Helper T cell (primary cell): Measurements from ENCODE around the genes PROS1 and OR5H15.

- PRO-cap, 2 experiments = peak in 2 of 2 experiments; most common minus-strand start chr3:75435026 (in 2)
Observed at GRCh38 chr3:75434707-75435232, 229.4 kb upstream of the FRG2C start.

GRCh38 chr3:78872036-78872729 lies 895.6 kb downstream of the ROBO1 start:
- PRO-cap, 2 experiments = no peak in any of the 2 experiments

DNA sequence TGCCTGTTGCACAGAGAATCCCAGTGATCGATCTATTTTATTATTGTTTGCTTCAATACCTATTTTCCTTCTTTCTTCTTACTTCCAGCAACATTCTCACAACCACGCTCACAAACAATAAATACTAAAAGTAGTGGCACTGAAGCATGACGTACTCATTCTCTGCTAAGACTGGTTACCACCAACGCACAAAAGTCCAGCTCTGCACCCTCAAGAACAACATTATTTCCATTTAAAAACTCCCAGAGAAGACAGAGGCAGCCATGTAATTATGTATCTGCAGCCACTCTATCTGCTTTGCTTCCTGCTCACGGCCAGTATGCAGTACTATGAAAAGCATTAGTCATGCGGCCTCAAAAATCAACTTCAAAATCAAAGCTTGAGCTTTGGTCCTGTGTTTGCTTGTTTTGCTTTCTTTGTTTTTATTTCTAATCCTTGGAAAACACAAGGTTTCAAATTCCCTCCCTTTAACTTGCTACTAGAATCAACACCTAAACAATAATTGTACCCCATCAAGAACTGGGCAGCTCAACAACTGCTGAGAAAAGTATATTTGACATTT lies 37.8 kb downstream of the GBE1 start:
- PRO-cap, 2 experiments = no peak in any of the 2 experiments

GRCh38 chr3:81762007-81762416 lies 567 bp upstream of the GBE1 start:
- PRO-cap, 2 experiments = no peak in any of the 2 experiments

- PRO-cap, 2 experiments = no peak in any of the 2 experiments
Observed at GRCh38 chr3:81788615-81789028, 27.2 kb upstream of the GBE1 start.

GRCh38 chr3:83687412-83687611 lies 1271.5 kb upstream of the CADM2 start:
- PRO-cap, 2 experiments = no peak in any of the 2 experiments

DNA sequence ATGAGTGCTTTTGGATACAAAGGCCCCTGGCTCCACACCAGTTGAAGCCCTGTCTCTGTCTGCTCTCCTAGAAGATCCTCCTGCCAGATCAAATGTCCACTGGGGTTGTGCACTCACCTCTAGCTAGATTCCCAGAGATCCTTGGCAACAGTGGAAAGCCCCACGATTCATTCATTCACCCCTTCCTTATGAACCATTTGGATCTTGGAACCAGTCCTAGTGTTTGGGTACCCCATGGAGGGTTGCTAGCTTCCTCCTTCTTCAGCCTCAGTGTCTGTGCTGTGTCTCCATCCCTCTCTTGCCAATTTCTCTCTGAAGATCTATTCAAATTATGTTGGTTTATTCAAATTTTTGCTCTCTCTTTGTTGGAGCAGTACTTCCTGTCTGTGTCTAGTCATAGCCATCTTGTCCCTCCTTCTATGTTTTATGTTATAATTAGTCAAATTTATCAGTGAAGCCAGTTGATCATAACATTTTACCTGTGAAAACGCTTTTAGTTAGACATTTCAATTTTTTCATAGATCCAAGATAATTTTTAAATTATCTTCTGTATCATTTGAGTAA lies 307.9 kb downstream of the VGLL3 start:
- PRO-cap, 2 experiments = no peak in any of the 2 experiments

DNA sequence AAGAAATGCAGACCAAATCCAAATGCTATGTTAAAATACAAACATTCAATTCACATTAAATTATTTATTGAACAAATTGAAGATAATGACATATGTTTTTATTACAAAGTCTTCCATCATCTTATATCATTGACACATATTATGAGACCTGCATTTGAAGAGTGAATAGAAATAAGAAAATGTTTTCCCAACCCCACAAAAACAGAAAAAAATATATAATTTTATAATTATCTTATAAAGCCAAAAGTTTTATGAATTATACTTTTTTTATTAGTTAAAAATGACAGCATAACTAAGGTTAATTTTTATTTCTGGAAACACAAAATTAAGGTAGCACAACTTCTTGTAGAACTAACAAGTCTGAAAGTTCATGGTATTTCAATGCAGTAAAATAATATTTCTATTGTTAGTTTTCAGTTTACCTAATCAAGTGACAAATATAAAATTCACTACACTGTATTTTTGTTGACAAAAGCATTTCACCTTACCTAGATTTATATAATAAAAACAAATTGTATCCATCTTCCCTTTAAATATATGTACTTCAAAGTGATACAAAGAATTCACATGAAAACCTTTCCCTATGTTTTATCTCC lies 50.3 kb downstream of the VGLL3 start:
- PRO-cap, 2 experiments = no peak in any of the 2 experiments

- PRO-cap, 2 experiments = no peak in any of the 2 experiments
Observed at GRCh38 chr3:86942793-86943724, 47.9 kb downstream of the VGLL3 start.

DNA sequence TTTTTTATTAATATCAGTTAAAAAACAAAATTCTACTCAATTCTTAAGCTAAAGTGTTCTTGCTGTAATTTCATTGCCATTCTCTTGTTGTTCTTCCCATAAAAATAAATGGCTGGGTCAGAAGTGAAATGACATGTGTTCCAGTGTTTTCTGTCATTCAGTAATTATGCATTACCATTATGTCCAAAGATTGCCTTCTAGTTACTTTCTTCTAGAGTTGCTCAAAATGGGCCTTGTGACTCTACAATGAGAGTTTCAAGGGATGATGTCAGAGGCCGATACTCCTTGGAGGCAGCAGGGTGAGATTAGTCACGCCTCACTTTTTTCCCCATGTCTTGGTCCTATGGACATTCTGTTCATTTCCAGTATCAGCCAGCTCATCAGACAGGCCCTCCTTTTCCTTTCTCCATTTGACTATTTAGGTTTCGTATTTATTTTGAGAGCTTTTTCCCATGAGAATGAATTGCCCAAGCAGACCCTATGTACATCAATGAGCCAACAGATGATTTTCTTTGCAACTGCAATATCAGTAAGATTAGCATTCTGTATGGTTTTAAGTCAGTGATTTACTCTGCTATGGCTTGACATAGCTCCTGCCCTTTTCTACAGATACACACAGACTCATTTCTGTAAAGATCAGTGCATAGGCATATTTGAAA lies 17.5 kb downstream of the VGLL3 start:
- PRO-cap, 2 experiments = no peak in any of the 2 experiments

- PRO-cap, 2 experiments = no peak in any of the 2 experiments
Observed at GRCh38 chr3:93973423-93974460, at the start of gene PROS1. Gene PROS1 (minus strand): TSS chr3:93973896.

DNA sequence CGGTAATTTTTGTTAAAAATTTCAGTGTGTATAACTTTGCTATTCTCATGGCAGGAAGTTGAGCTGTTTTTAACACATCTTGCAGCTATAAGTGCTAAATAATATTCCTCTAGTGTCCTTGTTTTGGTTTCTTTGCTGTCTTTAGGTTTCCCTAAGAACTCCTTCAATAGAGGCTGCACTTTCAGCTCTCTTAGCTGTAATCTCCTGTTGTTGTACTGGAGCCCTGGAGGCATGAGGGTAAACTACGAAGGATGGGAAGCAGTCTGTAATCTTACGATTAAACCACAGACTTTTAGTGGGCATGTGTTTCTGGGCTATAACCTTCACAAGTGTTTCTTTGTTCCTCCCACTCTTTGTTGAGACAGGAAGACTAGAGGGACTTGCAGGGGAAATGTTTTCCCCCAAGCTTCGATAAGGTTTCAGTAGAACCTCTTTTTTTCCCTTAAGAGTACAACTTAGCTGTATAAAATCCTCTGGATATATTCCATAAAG lies 1058.0 kb downstream of the NSUN3 start:
- PRO-cap, 2 experiments = no peak in any of the 2 experiments

- PRO-cap, 2 experiments = no peak in any of the 2 experiments
Observed at GRCh38 chr3:96617602-96618254, 196.7 kb upstream of the EPHA6 start.

GRCh38 chr3:97910009-97910489 lies 62.2 kb downstream of the RIOX2 start:
- PRO-cap, 2 experiments = no peak in any of the 2 experiments

- PRO-cap, 2 experiments = no peak in any of the 2 experiments
Observed at GRCh38 chr3:98166507-98166992, at the start of gene OR5H15. Gene OR5H15 (plus strand): TSS chr3:98166696.

- PRO-cap, 2 experiments = no peak in any of the 2 experiments
Observed at GRCh38 chr3:98525418-98525923, 2.8 kb upstream of the CLDND1 start.

DNA sequence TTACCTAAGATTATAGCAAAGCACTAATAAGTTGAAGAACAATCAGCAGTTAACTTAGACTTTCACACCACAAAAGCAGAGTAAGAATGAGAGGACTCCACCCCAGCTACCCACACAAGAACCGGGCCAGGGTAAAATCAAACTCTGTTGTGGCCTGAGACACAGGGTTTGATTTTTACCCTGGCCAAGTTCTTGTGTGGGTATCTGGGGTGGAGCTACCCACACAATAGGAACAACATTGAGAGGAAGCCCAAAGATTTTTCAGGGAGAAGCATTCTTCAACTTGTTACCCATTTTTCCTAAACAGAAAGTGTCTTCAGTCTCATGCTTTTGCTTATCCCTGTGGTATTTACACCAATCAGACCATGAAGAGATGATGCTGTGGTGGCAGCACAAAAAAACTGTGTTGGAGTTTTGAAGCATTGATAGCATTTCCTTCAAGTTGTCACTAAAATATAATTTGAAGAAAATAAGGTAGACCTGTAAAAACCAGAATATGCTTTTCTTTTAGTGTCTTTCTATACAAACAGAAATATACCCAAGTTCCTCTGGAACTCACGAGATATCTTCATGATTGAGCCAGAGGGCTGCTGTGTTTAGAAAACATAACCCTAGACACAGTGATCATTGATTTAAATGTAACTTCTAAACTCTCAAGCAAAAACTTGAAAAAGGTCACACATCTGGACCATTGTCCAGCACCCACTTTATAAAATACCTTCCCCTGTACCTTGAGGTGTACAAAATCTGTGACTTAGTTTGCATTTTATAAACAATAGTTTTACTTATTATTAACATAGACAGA lies 25.5 kb downstream of the CPOX start:
- PRO-cap, 2 experiments = peak in 2 of 2 experiments; most common plus-strand start position 561 of the sequence (in 1); most common minus-strand start position 312 of the sequence (in 2)

DNA sequence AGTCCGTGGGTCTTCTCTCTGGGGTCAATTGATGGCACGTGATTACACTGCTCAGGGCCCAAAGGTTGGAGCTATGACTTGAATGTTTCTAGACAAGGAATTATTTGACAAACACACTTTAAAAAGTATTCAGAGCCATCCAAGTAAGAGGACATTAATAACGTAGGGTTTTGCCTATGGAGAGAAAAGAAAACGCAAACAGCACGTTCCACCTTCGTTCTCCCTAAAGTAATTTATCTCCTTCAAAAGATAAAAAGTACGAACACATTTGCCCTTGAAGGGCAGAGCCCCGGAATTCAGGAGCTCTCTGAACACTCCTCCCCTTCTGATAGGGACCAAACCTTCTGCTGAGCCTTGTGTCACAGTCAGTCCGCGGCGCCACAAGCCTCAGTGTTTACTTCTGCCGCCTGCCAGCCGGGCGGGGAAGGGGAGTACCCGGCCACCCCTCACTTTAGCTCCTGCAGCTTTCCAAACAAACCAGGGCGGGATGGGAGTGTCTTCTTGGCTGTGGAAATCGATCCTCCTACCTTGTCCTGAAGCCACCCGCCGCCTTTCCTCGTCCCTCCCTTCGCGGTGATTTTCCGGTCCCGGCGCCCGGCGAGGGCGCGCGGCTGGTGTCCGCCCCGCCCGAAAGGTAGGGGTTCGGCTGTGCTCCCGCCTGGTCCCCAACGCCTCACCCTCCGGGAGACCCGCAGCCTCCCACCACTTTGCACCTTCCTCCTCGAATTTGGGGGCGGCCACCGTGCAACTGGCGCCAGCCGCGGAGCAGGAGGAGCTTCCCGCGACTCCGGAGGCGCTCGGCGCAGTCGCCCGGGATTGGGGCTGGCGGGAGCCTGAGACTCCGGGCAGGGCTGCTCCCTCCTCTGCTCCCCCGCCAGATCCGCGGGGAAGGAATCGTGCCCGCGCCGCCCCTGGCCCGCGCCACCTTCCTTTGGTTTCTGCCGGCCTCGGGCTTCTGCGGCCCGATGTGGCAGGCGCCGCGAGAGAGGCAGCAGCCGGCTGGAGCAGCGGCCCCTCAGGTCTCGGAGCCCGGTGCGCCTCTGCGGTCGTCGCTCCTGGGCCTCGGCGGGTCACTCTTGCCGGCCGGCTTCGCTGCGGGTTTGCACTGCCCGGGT lies 30.9 kb upstream of the ST3GAL6 start:
- PRO-cap, 2 experiments = no peak in any of the 2 experiments

- PRO-cap, 2 experiments = no peak in any of the 2 experiments
Observed at GRCh38 chr3:98777212-98777644, 14.1 kb downstream of the ST3GAL6 start.

- PRO-cap, 2 experiments = no peak in any of the 2 experiments
Observed at GRCh38 chr3:98845359-98846138, 55.9 kb downstream of the DCBLD2 start.